Peritoneum (tissue), 1 donor: ENCODE measurements around the gene KCNN2.

DNA sequence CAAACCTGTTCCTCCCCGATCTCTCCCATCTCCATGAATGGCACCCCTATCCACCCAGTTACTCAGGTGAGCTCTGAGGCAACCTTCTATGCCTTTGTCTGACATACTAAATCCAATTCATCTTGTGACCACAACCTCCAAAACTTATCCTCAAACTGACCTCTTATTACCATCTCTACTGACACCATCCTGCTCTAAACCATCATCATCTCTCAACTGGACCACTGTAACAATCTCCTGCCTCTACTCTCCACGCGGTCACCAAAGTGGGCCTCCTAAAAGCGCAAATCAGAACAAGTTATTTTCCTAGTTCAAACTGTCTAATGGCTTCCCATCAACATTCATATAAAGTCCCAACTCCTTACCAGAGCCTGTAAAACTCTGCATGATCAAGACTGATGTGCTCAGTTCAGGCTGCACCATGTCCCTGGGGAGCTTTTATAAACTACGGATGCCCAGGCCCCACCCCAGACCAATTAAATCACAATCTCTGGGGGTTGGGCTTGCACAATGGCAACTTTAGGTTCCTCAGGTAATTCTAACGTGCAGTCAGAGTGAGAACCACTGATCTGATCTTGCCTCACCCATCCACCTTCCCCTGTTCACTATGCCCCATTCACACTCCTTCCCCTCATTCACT, 129.0 kb downstream of the DCP2 start:
- PRO-cap: no peak

DNA sequence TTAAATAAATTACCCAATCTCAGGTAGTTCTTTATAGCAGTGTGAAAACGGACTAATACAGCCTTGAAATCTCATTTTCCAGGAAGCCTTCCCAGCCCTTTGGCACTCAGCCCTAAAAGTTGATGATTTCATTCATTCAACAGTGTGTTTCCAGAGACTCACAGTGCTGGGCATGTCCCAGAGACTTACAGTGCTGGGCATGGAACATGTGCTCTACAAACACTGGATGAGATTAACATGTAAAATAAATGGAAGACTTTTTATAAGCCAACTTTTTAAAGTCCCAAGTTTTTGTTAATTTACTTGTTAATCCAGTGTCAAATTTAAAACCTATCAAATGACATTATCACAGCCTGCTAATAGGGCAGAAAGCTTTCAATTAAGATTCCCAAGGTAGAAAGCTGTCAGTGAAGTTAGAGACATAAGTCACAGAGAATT, 136.0 kb downstream of the DCP2 start:
- PRO-cap: no peak

- PRO-cap: no peak
Measured at GRCh38 chr5:113691084-113691366, 177.5 kb downstream of the YTHDC2 start.

GRCh38 chr5:114361658-114362711, at the start of gene KCNN2:
Gene KCNN2, plus strand, starts transcription at chr5:114362070.
- PRO-cap: no peak

DNA sequence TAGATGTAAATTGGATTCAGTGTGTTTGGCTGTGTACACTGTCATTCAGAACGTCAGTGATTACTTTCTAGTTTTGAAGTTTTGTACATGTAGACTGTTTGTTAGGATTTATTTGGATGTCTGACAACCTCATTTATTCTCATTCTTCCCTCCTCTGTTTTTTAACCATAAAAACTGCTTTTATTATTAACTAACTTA, 31.4 kb downstream of the KCNN2 start:
- PRO-cap: no peak

- PRO-cap: no peak
Measured at GRCh38 chr5:115456569-115457036, 88.0 kb downstream of the FEM1C start.

- PRO-cap: no peak
Measured at GRCh38 chr5:115461427-115461836, 83.1 kb downstream of the FEM1C start.

GRCh38 chr5:115545277-115545885, 806 bp upstream of the FEM1C start:
- PRO-cap: no peak

- PRO-cap: no peak
Measured at GRCh38 chr5:115557353-115558469, 13.1 kb upstream of the FEM1C start.

- PRO-cap: no peak
Measured at GRCh38 chr5:115694909-115695144, 69.0 kb upstream of the TMED7 start.

GRCh38 chr5:115735584-115736083, 80.8 kb downstream of the CDO1 start:
- PRO-cap: no peak

GRCh38 chr5:115977811-115978457, 15.7 kb downstream of the LVRN start:
- PRO-cap: no peak

DNA sequence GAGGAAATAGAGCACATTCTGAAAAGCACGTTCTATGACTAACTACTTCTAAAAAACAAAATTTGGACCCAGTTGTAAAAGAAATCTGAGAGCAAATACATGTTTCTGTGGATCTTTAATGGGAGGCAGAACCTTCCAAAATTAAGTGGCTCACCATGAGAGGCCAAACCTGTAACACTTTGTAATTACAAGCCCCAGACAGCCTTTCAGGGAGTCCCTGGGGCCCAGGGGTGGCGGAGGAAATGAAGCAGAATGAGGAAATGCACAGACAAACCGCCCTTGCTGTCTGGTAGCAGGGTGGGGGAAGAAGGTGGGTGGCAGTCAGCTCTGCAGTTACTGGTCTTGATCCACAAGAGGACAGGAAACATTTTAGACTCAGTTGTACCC, 6.5 kb downstream of the ARL14EPL start:
- PRO-cap: no peak

GRCh38 chr5:116361138-116361980, 213.3 kb downstream of the SEMA6A start:
- PRO-cap: no peak

GRCh38 chr5:116509526-116510494, 64.8 kb downstream of the SEMA6A start:
- PRO-cap: no peak

DNA sequence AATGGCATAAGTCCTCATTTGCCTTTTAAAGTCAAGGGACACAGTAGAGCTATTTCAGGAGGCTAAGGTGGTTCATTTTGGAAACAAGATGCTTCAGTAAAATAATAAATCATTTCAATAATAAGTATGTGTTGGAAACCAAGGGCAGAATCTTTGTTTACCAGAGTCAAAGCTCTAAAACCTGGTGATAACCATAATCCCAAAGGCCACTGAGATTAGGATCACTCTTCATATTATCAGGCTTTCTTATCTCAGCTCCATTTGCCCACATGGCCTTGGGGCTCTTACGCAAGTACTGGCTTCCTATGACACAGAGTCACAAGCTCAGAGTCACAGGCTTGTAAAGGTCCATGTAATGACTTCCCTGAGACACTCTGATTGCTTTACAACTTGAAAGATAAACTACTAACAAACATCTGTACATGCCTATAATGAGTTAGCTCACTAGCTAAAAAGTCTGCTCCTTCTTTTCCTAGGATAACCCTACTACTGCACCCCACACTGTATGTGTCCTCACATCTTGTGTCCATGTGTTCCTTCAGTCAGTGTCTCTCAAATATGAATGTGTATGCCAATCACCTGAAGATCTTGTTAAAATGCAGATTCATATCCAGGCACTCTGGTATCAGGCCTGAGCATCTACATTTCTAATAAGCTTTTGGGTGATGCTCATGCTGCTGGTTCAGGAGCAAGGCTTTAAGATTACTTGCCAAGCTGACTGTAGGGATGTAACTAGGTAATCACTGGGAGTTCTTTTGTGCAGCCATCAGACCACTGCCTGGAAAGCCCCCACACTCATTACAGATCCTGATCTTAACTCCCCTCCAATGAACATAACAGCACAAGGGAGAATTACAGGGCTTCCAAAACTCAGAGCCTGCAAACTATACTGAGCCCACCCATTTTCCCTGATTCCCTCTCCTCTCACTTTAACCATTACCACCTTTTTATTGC, 28.4 kb downstream of the SEMA6A start:
- PRO-cap: no peak

- PRO-cap: no peak
Measured at GRCh38 chr5:116570034-116570570, 4.5 kb downstream of the SEMA6A start.

- PRO-cap: no peak
Measured at GRCh38 chr5:116571741-116572294, 2.8 kb downstream of the SEMA6A start.

DNA sequence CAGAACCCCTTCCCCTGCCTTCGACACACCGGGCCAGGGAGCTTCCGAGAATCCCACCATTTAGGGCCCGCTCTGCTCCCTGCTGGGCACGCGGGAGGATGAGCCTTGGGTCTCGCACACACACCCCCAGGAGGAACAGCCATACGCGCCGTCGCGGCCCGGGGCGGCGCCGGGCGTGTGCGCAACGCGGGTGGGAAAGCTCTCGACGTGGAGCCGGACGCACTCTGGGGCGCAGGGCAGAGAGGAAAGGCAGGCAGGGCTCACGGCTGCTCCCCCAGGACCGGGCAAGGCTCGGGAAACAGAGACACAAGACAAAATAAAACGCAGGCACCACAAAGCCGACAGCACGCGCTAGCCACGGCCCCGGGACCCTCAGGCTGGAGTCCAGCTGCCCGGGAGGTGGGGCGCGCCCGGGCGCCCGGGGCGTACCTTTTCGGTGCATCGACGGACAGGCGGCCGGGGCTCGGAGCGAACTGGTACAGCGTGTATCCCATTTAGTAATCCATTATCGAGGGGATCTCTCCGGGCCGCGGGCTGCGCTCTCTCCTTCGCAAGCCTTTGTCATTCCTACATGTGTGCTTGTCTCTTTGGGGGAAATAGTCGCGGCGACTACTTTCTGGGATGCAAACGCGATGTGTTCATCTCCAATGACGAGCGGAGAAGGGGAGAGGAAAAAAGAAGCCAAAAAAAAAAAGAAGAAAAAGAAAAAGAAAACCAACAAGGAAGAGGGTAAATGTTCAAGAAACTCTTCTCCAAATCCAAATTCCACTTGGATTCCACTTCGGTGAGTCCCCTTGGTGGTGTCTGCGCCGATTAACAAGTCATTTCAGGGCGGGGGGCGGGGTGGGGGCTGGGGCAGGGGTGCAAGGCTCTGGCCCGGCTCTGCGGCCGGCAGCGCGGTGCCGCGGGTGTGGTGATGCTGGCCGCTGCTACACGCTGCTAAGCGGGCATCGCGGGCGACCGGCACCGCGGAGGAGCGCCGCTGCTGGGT, 572 bp downstream of the SEMA6A start:
- PRO-cap: no peak

DNA sequence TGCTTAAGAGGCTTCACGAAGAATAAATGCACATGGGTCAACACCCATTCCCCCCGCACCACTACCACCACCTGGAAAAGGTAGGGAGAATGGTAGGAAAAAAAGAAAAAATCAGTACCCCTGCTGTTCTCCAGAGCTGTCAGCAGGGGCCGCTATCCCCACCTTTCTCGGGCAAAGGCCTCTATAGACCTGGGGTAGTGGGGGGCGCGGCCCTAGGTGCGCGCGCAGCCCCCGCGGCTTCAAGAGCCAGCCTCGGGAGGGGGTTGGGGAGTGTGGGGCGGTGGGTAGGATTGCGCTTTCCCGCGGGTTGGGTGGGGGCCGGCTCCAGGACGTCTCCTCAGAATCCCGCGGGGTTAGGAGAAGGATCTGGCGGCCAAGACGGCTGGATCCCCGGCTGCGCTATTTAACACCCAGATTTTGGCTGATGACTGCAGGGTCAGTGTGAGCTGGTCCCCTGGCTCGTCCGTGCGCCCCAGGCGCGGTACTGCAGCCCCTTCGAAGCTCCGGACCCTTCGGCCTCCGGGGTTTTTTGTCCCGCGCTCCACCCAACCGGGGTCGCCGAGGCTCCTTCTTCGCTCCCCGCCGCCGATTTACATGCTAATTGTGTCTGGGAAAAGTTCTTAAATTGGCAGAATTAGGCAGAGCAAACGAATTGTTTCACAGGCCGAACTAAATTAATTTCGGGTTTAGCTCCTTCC, 1.6 kb upstream of the SEMA6A start:
- PRO-cap: no peak